ENCODE measurements around a stretch of chr22.

GRCh38 chr22:44668941-44669519, 33.0 kb upstream of the PRR5 start:
- PRO-cap: no peak

- PRO-cap: no peak
Measured at GRCh38 chr22:44698893-44699479, 3.0 kb upstream of the PRR5 start.

- PRO-cap: no peak
Measured at GRCh38 chr22:44795836-44796650, 43.7 kb downstream of the ARHGAP8 start.

DNA sequence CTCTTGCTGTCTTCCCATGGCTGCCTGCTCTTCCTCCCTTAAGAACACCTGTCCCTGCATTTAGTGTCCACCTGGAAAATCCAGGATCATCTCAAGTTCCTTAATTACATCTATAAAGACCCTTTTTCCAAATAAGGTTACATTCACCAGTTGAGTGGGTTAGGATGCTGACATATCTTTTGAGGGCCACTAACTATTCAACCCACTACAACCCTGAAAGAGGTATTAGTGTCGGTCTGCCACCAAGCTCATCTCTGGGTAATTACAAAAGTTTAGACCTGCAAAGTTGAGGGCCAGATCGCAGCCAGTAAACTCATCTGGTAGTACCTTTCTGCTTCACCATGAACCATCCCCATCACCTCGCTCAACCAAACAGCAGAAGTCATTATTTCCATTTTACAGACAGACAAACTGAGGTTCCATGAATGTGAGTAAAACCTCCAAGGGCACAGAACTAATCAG, 9.6 kb upstream of the NUP50 start:
- PRO-cap: no peak

- PRO-cap: no peak
Measured at GRCh38 chr22:45169798-45170300, 6.1 kb downstream of the NUP50 start.

GRCh38 chr22:45209310-45209967, 31.3 kb downstream of the KIAA0930 start:
- PRO-cap: no peak

DNA sequence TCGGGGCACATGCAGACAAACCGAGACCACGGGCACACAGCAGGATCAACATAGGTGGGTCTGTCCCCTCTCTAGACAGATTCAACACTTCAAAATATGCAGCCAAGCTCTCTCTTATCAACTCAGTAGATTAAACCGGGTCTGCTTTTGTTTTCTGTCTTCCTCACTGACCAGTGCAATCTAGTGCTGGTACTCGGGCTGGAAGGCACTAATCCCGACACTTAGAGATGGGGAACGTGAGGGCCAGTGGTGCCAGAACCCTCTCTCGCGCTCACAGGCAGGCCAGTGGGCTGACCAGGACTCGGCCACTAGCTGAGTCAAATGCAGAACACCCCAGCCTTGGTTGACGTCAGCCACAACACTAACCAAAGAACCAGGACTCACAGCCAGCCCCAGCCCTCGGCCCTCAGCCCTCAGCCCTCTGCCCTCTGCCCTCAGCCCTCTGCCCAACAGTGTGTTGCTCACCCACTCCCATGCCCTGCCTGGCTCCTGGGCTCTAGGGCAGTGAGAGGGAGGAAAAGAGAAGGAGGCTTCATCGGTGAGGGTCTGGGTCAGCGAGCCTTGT, 27.8 kb downstream of the KIAA0930 start:
- PRO-cap: no peak

DNA sequence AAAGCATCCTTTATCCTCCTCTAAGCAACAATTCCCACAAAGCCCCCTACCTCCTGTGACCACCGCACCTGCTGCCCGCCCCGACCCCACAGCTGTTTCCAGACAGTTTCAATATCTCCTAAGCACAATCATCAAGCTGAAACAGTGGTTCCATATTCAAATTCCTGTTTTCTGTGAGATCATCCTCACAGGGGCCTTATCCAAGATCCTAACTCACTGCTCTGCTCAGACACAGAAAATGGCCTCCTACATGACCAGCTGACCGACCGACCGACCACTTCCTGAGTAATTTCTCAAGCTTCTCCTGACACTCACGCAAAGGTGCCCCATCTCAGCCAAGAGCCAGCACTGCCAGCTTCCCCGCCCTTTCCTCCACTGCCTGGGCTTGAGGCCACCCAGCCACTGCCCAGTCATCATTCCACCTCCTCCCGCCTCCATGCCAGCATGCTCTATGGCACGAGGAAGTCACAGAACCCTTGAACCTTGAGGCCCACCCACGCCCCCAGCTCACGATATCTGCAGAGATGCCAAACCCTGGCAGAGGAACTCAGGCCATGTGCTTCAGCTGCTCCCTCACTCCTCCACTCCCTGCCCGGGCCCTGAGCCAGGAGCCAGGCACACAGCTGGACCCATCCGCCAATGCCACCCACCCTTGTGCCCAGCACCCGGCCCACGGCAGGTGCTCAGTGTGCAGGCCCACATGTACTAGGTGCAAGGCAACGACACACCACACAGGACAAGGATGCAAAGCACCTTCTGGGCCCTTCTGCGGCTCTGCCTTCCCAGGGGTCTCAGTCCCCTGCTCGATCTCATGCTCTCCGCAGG, 14.0 kb downstream of the KIAA0930 start:
- PRO-cap: no peak

- PRO-cap: no peak
Measured at GRCh38 chr22:45310328-45311633, 1.0 kb downstream of the FAM118A start.

- PRO-cap: no peak
Measured at GRCh38 chr22:45330790-45330989, 21.0 kb downstream of the FAM118A start.

- PRO-cap: no peak
Measured at GRCh38 chr22:45336593-45337746, 27.2 kb downstream of the FAM118A start.

DNA sequence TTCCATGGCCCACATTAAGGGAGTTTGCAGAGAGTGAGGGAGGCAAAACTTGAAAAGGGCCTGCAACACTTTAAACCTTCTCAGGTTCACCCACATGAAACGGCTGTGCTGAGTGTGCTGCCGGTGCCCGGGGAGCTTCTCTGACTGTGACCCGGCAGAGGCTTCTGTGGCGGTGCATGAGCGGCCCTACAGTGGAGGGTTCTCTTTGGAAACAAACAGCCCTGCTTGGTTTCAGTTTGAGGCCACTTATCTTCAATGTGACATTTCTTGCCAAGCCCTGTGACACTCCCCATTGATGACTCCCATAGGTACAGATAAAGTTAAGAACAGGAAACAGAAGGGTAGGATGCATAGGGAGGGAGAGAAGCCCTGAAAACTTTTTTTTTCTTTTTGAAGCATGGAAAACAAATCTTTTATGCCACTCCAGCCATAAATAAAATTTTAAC, 31.8 kb downstream of the FAM118A start:
- PRO-cap: no peak

DNA sequence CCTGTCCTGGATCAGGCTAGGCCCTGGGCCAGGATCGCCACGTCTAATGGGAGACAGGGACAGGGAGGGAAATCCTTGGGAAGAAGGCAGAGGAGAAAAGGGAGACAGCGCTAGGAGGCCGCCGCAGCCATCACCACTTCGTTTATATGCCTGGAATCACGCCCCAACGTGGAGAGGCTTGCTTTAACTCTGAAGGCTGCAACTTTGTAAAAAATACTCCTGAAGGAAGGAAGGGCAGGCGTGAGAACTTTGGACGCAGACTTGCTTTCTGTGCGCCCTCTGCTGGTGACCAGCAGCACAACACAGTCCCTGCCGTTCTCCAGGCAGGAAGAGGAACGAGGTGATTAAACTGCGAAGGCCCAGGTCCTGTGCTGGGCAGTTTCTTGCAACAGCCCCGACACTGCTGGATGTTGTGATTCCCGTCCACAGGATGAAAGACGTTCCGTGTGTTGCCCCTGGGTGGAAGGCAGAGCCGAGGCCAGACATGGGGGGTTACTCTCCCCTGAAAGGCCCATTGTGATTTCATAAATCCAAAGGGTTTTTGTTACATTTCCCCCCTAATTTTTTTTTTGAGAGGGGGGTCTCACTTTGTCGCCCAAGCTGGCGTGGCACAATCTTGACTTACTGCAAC, 22.2 kb downstream of the RIBC2 start:
- PRO-cap: no peak

GRCh38 chr22:45553315-45553783, 50.7 kb downstream of the FBLN1 start:
- PRO-cap: no peak

- PRO-cap: bidirectional peak, plus-strand start at chr22:45554309, minus-strand start at chr22:45554228
Measured at GRCh38 chr22:45554063-45554511, 51.4 kb downstream of the FBLN1 start.

DNA sequence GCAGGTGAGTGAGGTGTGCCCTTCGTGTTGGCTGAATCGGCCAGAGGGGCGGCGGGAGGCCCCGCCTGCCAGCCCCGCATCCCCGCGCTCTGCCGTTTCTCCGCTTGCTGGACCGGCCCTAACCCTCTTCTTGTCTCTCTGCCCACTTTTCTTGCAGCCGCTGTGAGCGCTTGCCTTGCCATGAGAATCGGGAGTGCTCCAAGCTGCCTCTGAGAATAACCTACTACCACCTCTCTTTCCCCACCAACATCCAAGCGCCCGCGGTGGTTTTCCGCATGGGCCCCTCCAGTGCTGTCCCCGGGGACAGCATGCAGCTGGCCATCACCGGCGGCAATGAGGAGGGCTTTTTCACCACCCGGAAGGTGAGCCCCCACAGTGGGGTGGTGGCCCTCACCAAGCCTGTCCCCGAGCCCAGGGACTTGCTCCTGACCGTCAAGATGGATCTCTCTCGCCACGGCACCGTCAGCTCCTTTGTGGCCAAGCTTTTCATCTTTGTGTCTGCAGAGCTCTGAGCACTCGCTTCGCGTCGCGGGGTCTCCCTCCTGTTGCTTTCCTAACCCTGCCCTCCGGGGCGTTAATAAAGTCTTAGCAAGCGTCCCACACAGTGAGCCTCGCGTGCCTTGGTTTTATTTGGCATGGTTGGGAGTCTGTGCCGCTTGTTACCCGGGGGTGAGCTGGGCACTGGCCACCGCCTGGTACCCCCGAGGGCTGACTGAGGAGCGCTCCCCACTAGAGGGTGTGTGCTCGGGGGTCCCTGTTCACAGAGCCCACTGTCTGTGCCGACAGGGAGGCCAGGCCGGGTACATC, 60.3 kb downstream of the FBLN1 start:
- PRO-cap: no peak

DNA sequence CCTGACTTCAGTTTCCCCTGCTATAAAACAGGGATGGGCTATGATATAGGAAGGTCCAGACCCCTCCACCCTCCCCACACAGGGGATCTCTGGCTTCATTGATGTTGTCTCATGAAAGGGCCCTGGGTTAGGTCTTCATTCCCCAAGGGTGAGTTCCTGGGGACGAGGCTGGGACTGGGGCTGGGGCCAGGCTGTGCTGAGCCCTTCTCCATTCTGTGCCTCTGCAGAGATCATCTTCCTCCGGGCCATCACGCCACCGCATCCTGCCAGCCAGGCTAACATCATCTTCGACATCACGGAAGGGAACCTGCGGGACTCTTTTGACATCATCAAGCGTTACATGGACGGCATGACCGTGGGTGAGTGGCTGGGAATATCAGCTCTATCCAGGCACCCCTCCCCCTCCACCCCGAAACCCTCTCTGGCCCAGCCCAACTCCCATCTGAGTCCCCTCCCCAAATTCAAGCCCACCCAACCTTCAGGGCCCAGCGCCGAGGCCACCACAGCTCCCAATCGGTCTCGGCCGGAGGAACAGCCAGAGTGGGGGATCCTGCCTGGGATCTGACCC, 74.2 kb downstream of the FBLN1 start:
- PRO-cap: no peak

DNA sequence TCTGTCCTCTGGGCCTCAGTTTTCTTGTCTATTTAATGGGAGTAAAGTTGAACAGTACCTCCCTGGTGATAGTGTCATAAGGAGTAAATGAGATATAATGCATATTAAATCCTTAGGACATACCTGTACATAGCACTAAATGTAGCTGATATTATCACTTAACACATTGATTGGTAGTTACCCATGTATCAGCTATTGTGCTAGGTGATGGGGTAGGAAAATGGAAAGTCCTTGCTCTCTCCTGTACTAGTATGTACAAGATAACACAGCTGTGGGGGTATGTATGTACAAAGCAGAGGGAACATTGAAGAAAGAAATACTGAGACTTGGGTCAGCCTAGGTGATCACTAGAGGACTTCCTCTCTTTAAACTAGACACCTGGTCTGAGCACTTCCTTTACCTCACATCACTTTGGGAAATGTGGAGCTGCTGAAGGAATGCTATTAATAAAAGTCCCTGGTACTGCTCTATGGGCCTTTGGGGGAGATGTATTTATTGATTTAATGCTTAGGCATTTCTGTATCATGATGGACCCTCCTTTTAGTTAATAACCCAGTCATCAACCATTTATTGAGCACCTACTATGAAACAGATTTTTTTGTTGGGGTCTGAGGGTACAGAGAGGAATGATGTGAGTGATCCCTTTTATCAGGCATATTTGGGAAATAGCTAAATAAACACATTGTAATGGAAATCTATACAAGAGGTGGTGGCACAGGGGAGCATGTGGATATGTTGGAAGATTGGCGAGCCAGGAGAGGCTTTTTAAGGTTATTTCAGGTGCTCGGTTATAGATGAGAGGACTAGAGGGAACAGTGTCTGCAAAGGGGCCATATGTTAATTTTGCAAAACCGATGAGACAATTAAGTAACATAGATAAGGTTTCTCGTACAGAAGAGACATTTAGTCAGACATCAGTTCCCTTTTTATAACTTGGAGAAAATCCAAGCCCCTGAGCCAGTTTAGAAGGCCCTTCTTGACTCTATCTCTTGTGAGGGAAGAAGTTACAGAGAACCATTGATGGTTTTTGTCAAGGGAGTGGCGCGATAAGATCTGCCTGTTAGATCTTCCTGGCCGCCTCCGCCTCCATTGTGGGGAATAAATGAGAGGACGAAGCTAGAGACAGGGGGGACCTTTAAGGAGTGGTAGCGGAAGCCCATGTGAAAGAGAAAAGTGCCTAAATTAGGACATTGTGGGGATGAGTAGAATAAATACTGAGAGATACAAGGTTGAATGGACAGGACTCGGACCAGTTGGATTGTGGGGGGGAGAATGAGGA, 1.8 kb downstream of the ATXN10 start:
- PRO-cap: no peak

GRCh38 chr22:45756953-45757623, 85.5 kb downstream of the ATXN10 start:
- PRO-cap: no peak

DNA sequence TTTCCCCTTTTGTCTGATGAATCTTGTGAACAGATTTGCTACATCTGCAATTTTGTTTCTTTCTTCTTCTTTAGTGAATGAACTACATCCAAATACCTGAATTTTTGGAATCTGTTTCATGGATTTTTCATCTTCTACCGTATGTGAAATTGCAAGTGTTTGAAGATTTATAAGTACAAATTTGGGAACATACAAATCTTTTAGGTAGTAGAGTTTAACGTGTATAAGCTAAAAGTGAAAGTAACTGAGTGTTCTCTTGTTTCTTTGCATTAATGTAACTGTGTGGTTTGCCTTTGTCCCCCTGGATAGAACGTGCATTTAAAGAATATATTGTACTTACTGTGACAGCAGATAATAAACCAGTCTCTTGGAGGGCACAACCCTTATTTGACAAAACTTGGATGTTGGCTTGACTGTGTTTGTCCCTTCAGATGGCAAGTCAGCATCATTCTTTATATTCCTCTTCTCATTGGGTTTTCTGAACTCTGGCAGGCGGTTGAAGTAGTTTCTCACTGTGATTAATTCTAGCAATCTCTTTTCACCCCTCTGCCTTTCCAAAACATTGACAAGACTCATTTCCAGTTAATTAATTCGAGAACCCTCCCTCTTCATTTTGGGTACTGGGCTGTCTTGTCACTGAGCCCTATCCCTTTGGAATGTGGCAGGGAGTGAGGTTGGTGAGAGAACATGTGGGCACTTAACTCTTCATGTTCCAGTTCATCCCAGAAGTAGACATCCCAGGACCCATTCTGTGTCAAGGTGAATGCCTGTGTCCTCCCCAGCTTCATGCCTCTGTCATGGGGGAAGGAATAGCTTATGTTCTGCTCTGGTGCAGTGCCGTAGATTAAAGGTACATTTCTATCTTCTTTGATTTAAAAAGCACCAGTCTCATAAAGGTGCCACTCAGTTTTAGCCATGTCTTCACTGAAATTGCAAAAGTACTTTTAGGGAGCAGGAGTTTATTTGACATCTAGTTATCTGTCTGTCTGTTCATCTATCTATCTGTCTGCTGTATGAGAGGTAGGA, 133.1 kb downstream of the WNT7B start:
- PRO-cap: no peak

Measured in Calu3 (cell line).